ENCODE results near the genes EXOC6, CYP26C1, CYP26A1 and FFAR4.

GRCh38 chr10:91957054-91957456, 33.5 kb downstream of the BTAF1 start:
- RRBS: no CpG with 5 or more reads among the region's 1 CpG

GRCh38 chr10:91958815-91959493, 35.4 kb downstream of the BTAF1 start:
- RRBS: no CpG with 5 or more reads among the region's 6 CpGs

DNA sequence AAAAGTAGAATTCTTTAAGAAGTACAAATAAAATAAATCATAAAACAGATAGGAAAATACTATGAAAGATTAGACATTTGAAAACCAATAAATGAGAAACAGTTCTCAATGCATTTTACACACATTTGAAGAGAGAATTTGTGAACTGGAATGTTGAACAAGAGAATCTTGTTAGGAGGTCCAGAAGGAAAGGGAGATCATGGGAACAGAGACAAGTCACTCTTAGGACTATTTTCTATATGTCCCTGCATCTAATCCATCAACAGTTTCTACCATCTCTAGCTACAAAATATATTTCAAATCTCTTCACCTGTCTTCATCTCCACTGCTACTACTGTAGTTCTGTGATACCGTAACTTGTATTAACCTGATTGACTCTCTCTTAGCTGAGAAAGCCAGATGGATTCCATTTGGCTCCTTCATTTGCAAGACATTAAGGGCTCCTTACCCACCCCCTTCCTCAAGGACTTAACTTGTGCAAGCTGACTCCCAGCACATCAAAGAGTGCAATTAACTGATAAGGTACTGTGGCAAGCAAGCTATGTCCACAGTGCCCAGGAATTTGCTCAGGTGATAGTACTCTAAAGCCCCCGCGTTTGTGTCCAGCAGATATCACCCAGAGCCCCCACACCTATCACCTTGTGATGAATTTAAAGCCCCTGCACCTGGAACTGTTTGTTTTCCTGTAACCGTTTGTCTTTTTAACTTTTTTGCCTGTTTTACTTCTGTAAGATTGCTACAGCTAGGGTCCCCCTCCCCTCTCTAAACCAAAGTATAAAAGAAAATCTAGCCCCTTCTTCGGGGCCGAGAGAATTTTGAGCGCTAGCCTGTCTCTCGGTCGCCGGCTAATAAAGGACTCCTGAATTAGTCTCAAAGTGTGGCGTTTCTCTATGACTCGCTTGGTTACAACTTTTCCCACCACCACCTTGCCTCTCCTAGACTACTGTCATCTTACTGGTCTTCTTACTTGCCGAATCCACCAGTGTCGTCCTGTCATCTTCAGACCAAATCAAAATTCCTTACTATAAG, 109.5 kb downstream of the BTAF1 start:
- RRBS: no CpG with 5 or more reads among the region's 14 CpGs

DNA sequence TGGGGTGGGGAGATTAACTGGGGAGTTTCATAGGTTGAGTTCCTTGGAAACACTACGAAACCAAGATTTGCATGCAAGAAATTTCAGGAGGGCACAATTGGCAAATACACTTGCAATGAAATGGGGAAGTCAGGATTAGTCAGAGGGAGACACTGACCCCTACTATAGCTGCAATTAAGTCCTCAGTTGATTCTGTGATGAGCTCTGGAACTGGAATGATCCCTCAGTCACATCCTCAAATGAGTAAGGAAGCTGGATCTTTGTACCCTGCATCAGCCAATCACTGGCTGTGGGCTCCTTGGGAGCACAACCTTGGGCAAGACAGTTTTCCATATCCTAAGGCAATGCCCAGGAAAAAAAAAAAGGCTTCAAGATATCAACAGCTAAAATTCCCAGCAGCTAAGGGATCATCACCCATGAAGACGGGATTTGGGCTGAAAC, 22.0 kb downstream of the CPEB3 start:
- RRBS: no CpG with 5 or more reads among the region's 2 CpGs

- RRBS: no CpG with 5 or more reads among the region's 6 CpGs
Observed at GRCh38 chr10:92572660-92573023, 1.3 kb downstream of the IDE start.

DNA sequence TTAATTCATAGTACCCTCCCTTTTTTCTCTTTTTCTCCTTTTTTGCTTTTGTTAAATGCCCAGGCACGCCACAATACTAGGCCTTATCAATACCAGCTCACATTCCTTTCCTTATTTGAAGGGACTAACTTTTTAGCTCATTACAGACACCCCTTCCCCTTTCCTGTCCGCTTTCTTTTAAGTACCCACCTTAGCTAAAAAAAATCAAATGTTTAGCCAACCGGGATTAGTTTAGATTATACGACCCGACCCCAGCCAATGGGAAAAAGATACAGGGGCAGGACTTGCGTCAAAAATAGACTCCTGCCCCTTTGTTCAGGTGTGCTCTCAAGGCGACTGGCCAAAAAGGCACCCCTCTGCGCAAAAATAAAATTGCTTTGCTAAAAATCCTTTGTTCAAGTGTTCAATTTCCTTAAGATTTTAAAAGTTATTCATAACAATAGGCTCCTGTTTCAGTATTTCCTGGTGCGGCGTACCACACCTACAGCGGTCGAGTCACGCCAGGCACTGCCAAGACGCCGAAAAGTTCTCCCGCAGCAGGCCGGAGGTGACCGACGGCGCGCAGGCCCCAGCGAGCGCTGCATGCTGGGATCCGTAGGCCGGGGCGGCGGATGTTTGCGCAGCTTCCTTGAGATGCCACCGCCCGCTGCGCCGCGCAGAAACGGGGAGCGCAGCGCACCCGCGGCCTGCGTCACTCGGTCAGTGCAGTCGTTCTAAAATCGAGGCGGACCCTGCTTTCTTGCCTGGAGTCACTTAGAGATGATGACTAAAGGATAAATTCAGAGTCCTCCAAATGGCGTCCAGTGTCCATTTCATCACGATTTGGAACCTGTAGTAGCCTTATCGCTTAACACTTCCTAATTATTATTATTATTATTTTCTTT, 1.6 kb upstream of the KIF11 start:
- RRBS: 1% methylated on average over 9 of the region's 46 CpGs

- RRBS: no CpG with 5 or more reads among the region's 2 CpGs
Observed at GRCh38 chr10:92760620-92761039, 70.9 kb downstream of the HHEX start.

- RRBS: no CpG with 5 or more reads among the region's 3 CpGs
Observed at GRCh38 chr10:92809835-92810126, 38.5 kb upstream of the EXOC6 start.

GRCh38 chr10:92839162-92839491, 9.2 kb upstream of the EXOC6 start:
- RRBS: no CpG with 5 or more reads among the region's 5 CpGs

- RRBS: 2% methylated on average over 8 of the region's 54 CpGs
Observed at GRCh38 chr10:92848150-92848641, at the start of gene EXOC6. Gene EXOC6 (plus strand): TSS chr10:92848520.

DNA sequence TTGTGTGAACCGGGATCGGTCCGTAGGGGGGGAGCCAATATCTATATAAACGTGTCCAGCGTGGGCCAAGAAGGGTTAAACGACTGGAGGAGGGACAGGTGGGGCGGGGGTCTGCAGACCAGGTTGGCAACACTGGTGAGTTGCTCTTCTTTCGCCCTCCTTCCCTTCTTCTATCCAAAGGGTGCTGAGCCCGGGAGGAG, at the start of gene CYP26C1:
Gene CYP26C1, plus strand, starts transcription at position 72 of the 200 bp plus-strand sequence.
- RRBS: 0% methylated on average over 1 of the region's 9 CpGs

DNA sequence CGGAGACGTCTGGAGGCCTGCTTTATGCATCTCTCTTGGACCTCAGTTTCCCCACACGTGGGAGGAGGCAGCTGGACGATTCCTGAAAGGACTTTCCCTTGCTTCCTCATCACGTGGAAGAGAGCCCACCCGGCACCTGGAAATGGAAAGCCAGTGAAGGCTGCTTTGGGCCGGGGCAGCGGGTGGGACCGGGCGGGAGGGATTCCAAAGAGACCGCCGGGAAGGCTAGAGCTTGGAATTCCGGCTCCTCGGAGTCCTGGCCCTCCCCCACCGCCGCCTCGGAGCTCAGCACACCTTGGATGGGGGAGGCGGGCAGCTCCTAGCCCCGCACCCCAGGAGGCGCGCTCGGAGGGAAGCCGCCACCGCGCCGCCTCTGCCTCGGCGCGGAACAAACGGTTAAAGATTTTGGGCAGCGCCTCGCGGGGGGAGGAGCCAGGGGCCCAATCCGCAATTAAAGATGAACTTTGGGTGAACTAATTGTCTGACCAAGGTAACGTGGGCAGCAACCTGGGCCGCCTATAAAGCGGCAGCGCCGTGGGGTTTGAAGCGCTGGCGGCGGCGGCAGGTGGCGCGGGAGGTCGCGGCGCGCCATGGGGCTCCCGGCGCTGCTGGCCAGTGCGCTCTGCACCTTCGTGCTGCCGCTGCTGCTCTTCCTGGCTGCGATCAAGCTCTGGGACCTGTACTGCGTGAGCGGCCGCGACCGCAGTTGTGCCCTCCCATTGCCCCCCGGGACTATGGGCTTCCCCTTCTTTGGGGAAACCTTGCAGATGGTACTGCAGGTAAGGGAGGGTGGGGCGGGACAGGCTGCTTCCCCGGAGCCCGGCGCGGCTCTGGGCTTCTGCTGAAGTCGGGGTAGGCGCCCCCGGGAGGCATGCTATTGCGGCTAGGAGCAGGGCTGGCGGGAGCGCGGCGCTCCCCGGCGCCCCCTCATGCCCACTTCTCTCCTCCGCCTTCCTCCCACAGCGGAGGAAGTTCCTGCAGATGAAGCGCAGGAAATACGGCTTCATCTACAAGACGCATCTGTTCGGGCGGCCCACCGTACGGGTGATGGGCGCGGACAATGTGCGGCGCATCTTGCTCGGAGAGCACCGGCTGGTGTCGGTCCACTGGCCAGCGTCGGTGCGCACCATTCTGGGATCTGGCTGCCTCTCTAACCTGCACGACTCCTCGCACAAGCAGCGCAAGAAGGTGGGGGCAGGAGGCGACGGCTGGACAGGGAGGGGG, at the start of gene CYP26A1:
Gene CYP26A1, plus strand, starts transcription at position 549 of the 1,224 bp plus-strand sequence.
- RRBS: 2% methylated on average over 14 of the region's 100 CpGs

DNA sequence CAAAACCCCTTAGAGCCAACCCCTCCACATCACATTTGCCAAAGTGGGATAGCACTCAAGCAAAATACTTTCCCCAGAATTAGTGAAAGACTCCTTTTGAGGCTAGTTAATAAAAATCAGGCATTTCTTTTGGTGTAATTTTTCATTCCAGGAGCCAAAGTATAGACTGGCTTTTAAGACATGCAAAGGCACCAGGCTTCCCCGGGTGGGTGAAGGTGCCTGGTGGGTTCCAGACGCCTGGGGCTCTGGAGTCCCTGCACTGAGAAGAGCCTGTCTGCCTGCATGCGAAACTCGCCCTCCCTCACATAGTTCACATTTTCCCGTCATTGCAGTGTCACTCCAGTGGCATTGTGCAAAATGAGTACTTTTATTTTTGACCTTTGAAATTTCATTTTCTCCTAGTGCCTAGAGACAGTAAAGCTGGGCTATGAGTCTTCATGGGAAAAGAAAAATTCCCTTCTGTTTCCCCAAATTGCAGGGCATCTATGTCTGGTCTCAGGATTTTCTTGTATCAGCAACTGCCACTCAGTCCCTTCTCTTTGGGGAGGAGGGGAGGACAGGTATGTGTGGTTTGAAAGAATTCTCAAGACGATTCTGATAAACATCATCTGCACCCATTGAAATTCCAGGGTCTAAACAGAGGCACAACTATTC, 107.6 kb downstream of the CYP26A1 start:
- RRBS: no CpG with 5 or more reads among the region's 6 CpGs

DNA sequence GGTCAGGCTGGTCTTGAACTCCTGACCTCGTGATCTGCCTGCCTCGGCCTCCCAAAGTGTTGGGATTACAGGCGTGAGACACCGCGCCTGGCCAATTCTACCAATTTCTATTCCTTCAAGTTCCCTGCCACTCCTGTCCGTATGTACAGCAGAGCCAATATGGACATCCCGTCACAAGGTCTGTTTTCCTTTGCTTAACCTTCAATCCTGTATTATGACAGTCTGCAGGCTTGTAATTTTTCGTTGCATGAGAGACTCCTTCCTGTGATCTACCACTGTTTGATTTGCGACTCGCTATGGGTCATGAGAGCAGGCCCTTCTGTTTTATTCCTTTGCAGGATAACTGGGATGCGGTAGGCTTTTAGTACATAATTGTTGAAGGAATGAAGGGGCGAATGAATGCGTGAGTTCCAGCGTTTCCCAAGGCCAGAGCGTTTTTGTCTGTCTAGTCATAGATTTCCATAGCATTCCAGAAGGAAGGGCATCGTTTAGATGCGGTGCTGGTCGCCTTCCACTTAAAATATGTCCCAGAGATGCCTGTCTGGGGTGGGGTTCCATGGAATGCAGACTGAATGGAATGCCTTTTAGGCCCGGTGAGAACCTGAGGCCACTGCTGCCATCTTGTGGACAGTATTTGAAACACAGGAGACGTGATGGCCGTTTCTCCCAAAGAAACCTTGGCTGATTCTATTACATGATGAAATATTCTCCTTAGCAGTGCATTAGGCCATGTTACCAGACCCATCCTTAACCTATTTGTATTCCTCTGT, 193.3 kb downstream of the MYOF start:
- RRBS: no CpG with 5 or more reads among the region's 21 CpGs

- RRBS: 7% methylated on average over 10 of the region's 86 CpGs
Observed at GRCh38 chr10:93566440-93567280, at the start of gene FFAR4. Gene FFAR4 (plus strand): TSS chr10:93566665.

DNA sequence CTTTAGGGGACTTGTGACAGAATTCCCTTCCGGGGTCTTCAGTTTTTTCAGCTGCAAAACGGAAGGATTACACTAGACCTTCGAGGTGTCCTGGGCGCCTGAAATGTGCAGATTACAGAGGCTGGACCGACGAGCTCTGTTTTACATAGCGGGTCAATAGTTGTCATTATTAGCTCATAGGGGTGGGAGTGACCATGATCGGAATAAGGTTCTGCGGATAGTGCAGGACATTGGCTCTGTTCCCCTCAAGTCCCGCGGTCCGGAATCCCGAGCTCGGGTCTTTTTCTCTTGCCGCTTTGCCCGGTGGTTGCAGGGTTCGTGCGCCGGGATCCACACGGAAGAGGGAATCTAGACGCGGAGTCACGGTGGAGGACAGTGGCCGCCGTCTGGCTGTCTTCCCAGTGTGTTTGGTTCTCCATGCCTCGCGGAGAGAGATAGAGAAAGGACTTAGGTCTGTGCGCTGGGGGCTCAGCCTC, 1.4 kb downstream of the FFAR4 start:
- RRBS: no CpG with 5 or more reads among the region's 28 CpGs

DNA sequence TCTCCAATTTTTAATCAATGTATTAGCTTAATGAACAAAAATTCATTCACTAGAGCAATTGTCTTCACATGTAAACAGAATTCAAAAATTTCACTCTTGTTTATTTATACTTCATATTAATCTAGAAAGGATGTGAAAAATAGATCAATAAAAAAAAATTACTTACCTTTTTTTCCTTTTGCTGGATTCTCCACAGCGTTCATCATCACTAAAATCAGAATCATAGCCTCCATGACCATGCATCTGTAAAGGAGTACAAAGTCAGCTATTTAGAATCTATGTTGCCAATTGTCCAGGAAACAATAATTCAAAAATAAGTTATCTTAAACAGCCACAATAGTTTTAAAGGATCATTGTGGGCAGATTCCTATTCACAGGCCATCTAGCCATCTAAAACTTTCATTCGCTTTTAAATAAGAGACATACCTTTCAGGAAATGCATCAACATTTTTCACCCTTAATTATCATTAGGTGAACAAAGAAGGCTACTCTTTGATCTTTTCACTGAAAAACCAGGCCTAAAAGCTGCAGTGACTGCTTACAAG, 2.5 kb downstream of the FRA10AC1 start:
- RRBS: no CpG with 5 or more reads among the region's 2 CpGs

DNA sequence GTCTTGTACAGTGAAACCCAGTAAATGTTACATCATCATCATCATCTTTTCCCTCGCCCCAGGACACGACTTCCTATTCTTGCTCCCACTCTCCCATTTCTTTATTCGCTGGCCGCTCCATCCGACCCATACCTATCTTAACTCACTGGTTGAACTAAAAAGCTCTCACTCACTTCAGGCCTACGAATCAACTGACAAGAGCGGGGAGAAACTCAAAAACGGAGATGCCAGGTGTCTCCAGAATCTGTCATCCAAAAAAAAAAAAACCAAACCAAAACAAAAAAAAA, 448 bp downstream of the FRA10AC1 start:
- RRBS: no CpG with 5 or more reads among the region's 8 CpGs

DNA sequence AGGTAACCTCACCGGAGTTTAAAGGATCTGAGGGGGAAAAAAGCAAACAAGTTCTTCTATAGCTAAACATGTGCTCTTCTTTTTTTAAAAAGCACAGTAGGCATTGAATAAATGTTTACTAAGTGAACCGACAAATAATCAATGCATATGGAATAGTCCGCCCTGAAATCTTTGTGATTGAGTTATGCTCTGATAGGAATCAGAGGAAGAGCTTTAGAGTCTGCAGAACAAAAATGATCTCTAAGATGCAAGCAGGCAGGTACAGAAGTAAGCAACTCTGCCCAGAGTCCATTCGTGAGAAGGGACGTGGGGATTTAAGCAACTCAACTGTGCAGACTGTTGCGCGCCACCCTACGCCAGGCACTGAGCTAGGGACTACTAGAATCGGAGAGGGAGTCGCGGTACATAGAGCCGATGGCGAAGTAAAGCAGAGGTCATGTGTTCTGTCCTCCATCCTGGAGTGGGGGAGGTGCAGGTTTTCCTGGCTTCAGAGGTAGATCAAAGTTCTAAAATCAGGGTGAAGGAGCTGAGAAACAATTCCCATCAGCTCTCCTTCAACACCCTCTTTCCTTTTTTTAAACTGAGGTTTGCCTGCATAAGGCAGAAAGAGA, 23.1 kb downstream of the SLC35G1 start:
- RRBS: no CpG with 5 or more reads among the region's 13 CpGs

DNA sequence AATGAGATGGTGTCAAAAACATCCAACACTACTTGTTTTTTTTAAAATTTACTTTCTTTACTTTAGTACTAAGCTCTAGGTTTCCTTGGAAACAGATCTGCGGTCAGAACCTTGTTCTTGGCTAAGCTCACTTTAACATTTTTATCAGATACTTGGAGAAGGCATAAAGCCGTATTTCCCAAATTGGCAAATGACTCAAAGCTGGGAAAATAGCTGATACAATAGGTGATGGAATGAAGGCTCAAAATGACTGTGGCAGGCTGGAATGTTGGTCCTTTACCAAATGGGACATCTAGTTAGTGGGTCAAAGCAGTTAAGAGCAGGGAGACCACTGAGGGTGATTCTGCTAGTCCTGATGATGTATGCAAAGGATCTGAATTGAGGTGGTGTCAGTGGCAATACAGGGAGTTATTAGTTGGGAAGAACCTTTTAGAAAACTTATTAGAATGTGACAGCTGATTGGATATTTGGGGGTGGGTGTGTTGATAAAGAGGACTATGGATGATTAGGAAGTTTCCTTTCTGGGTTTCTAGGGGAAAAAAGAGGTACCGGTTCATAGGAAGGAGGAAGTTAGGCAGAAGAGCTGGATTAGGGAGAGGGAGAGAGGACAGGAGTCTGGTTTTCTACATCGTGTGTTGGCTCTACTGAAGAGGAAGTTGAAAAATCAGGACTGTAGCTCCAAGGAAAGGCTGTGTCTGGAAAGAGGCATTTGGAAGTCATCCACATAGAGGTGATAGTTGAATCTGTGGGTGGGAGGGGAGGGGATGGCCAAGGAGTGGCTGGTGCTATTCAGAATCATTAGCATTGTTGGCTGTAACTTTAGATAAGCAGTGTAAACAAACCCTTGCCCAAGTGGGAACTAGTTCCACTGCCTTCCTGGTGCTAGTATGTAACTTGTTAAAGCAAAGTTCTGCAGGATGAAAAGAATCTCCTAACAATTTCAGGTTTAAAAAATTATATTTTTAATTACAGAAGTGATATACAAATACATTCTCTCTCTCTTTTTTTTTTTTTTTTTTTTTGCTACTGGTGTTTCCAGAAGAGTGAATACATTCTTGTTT, 13.2 kb downstream of the PLCE1 start:
- RRBS: no CpG with 5 or more reads among the region's 4 CpGs